Measurements from ENCODE around the genes PDLIM5 and EIF4E.

GRCh38 chr4:90129135-90129544 lies 1.9 kb downstream of the CCSER1 start:
- PRO-cap, result no peak

GRCh38 chr4:90212624-90213352 lies 85.6 kb downstream of the CCSER1 start:
- PRO-cap, result no peak

GRCh38 chr4:90838896-90839413 lies 711.8 kb downstream of the CCSER1 start:
- PRO-cap, result no peak

DNA sequence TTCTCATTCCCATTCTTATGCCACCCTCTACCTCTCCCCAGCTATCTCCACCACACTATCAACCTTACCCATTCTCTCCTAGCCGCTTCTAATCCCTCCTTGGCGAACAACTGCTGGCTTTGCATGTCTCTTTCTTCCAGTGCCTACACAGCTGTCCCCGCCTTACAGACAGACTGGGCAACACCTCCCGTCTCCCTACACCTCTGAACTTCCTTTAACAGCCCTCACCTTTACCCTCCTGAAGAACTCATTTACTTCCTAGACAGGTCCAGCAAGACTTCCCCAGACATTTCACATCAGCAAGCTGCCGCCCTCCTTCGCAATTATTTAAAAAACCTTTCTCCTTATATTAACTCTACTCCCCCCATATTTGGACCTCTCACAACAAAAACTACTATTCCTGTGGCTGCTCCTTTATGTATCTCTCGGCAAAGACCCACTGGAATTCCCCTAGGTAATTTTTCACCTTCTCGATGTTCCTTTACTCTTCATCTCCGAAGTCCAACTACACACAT lies 274.9 kb upstream of the GRID2 start:
- PRO-cap, result no peak

- PRO-cap, result no peak
These were observed 742 bp downstream of the ATOH1 start for GRCh38 chr4:93829259-93829731.

DNA sequence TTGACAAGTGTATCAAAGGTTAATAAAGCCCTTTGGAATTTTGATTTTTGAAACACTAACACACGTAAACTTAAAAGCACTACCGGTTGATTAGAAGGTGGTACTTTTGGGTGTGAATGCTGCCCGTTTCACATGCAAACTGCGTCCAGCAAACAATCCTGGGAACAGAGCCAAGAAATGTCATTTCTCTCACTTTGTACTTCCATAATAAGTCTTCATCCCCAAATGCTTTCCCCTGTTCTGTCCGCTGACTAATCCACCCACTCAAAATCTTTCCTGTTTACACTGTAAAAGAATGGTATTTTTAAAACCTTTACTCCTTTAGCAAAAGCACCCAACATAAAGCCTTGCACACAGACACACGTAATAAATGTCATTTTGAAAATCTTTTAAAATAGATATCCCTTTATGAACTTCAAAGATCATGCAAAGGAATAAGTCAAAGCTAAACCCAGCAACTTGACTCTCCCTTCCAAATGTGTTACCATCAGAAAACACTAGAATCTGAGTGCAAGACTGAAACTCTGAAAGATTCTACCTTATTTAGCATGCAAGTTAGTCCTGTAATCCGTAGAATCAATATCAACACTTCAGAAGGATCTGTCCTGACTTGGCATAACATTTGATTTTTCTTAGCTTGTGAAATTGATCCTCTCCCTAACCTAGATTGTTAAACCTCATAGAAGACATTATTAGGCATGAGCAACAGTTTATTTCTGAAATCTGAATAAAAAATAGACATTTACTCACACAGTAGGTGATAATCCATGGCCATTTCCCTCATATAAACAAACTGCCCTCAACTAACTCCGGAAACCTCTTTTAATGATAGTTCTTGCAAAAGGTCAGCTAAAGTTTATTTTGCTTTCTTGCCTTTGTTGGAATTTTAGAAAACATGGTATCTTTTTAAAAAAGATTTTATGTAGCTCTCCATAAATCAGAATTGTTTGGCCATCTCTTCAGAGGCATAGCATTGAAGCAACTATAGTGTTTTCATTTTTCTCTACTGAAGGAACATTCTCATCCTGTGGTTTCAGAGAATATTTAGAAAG lies 38.8 kb upstream of the PDLIM5 start:
- PRO-cap, result no peak

GRCh38 chr4:94451616-94452547 lies at the start of gene PDLIM5:
PDLIM5 (plus strand) TSS chr4:94451942.
- PRO-cap, result no peak

DNA sequence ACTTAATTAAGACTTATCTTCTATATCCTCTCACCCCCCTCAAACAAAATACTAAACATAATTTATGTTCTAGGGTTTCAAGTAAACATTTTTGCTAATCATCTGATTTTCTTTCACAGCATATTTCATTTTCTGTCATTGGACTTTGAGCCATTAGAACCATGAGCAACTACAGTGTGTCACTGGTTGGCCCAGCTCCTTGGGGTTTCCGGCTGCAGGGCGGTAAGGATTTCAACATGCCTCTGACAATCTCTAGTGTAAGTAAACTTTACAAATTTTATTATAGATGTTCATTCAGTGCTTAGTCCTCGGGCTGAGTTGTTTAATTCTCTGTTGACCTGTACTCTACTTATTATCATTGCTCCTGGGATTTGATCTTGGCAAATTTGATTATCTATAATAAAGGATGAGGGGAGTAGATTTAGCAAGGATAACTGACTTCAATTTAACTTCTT lies 3.4 kb downstream of the PDLIM5 start:
- PRO-cap, result no peak

- PRO-cap, result no peak
These were observed 77.1 kb downstream of the PDLIM5 start for GRCh38 chr4:94528644-94529480.

- PRO-cap, result no peak
These were observed 90.0 kb upstream of the BMPR1B start for GRCh38 chr4:94667502-94668358.

GRCh38 chr4:95318517-95318967 lies 230.2 kb downstream of the UNC5C start:
- PRO-cap, result no peak

DNA sequence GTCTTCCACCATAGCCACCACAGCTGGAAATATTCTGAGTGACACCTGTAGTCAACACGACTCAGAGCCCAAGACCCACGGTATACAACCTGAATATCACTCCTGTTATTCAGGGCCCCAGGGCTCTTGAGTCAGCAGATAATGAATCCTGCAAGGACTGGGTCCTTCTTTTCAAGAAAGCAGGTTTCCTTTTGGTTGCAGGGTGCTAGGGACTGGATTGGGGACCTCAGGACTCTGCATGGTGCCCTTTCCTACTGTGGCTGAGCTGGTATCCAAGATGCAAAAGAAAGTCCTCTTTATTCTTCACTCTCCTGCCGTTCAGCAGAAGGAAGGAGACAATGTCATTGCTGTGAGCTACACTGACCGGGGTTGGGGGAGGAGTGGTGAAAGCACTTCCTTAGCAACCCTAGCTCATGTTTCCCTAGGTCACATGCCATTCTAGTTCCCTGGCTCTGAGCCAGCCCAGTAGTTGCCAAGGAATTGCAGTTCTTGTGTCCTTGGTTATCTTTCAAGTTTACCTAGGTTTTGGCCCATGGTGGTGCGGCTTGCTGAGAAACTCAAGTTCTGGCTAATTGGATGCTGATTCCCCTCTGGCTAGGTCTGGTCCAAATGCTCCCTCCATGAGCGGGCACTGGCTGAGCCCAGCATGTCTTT lies 23.7 kb upstream of the UNC5C start:
- PRO-cap, result no peak

- PRO-cap, result no peak
These were observed 114.1 kb downstream of the PDHA2 start for GRCh38 chr4:95954029-95954454.

- PRO-cap, result no peak
These were observed 187.7 kb downstream of the RAP1GDS1 start for GRCh38 chr4:98448958-98449245.

DNA sequence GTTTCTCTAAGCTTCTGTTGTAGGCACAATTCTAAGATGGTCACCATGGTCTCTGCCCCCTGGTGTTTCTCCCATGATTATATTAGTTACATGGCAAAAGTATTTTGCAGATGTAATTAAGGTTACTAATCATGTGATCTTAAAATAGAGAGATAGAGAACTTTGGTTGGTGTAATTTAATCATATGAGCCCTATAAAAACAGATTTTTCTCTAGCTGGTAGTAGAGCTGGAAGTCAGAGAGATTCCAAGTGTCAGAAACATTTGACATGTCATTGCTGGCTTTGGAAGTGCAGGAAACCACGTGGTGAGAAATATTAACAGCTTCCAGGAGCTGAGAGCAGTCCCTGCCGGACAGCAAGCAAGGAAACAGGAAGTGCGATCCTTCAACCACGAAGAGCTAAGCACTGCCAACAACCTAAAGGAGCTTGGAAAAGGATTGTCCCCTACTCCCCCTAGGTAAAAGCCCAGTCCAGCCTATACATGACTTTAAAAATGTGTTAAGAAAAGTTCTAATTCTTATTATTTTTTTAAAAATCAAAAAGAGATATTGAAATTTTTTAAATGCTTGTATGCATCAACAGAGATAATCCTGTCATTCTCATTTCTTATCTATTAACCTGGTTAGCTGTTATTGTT lies 89.7 kb downstream of the EIF4E start:
- PRO-cap, result no peak

- PRO-cap, result bidirectional peak, plus-strand start at chr4:98929397, minus-strand start at chr4:98929125
These were observed at the start of gene EIF4E for GRCh38 chr4:98928973-98929840. EIF4E (minus strand) TSS chr4:98929133.

- PRO-cap, result no peak
These were observed 403 bp downstream of the ADH5 start for GRCh38 chr4:99088127-99088643.

- PRO-cap, result no peak
These were observed 10.3 kb downstream of the ADH6 start for GRCh38 chr4:99208739-99209057.

DNA sequence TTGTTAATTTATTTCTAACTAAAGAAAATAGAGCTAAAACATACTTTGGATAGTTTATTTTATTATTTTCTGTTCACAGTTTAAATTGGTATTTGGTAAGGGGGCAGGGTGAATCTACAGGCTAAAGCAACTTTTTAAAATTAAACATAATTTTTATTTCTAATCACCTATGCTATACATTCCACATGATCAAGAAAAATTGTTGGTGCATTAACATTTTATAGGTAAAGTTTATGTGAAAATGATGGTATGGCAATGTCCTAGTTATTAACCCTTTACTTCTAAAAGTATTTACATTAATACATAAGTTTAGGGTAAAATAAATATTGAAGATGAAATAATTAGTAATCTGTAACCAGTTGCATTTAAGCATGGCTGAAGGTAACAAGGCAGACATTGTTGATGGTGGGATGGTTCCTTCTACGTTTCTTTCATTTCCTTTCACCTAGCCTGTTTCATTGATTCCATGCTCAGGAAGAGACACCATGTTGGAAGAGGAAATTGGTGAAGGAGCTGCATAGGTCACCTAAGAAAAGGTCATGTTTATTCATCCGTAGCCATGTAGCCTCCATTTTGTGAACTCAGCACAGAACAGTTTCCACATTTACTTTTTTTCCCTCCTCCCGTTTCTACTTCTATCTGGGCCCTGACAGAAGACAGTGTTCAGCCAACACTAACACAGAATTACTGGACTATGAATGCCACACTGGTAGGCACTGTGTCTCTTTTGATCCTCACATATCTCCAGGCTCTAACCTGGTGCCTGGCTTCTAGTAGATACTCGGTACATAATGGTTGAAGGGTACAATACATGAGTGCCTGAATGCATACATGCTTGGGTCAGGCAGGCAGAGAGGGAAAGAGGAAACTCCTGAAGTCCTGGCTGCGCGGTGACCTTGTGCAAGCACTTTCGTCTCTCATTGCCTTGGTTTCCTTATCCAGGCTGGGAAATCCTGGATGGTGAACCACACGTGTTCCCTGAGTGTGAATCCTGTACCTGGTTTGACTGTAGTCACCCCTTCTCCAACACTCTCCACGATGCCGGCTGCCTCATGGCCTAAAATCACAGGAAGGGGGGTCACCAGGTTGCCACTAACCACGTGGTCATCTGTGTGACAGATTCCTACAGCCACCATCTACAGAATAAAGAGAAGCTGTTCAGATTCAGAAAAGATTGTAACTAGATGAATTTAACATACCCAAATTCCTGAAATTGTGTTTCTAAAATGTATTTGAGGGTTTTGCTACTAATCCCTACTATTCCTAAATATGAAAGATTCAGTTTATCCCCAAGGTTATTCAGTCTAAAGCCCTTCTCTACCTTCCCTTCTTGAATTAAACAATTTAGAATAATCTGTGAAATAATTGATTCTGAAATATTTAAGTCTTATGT lies 3.7 kb downstream of the ADH1B start:
- PRO-cap, result no peak

DNA sequence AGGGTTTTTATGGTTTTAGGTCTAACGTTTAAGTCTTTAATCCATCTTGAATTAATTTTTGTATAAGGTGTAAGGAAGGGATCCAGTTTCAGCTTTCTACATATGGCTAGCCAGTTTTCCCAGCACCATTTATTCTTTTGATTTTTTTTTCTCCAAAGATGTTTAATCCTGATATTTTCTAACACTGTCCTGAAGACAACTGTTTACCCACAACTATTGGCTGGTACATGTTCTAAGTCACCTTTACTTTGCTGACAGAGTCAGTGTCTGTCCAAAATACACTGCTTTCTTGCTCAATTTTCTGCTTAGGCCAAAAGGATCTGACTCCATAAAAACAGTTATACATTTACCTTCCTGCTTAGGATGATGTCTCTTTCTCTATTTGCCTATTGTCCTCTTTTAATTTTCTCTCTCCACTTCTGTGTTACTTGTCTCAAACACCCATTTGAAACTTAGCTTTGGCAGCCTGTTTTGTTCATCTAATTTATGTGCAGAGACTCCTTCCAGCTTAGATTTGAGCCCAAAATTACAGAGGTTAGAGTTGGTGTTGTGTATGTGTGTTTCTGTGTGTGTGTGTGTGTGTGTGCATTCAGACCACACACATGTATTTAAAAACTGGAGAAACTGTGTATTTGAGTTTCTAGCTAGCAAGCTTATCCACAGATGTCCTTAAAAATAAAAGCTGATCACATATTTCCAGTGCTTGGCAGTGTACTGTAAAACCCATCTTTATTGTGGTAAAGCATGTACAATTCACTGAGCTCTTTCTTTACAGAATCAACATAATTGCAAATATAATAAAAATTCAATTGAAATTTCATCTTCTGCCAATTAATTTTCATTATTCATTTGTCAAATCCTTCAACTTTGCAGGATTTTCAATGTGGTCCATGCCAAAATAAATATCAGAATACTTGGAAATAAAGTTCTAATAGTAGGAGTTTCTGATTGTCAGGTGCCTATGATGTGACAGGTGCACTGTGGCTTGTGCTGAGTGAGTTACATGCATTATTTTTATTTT lies 3.0 kb downstream of the ADH1C start:
- PRO-cap, result no peak

Measured in SP-49 (cell line).